Monocyte (primary cell): Measurements from ENCODE around the gene SON.

- PRO-cap, 2 experiments: no peak in any of the 2 experiments
Measured at GRCh38 chr21:32525167-32526126, 59.9 kb downstream of the TCP10L start.

DNA sequence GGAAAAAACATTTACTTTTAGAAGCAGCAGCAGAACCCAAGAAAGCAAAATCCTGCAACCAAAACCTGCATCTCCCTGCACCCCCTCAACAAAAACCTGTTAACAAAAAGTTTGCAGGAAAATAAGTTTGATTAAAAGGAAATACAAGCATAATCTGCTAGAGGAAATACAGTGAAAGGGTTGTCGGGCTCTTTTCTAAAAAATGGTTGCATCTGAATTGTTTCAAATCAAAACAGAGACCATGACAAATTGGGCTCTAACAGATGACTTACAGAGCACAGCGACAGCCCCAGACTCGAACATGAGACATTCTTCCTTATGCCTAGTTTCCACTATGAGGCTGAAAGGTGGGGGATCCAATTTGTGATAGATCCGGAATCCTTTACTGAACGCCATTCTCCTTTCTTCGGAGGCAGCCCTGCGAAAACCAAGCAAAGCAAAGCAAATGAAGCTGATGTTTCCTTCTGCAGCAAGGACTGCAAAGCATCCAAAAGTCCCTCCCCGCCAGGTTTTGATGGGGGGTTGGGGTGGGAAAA lies 1.2 kb downstream of the SYNJ1 start:
- PRO-cap, 2 experiments: no peak in any of the 2 experiments

DNA sequence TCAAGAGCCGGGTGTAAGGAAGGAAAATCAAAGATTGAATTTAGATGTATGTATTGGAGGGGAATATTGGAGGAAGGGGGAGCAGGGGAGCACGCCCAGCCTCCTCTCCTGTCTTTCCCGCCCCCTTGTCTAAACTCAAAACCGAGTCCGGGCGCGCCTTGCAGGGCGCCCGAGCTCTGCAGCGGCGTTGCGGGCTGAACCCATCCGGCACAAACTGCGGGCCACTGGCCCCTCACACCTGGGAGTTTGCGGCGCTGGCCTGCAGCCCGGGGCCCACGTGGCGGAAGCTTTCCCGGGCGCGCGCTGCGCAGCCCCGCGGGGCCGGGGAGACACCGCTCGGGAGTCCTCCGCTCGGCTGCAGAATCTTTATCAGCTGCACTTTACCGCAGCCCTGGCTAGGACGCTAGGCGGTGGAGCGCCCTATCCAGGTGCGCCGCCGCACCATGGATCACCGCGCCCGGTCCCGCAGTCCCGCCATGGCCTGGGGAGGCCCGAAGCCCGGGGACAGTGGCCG lies 6.0 kb upstream of the OLIG2 start:
- PRO-cap, 2 experiments: no peak in any of the 2 experiments

DNA sequence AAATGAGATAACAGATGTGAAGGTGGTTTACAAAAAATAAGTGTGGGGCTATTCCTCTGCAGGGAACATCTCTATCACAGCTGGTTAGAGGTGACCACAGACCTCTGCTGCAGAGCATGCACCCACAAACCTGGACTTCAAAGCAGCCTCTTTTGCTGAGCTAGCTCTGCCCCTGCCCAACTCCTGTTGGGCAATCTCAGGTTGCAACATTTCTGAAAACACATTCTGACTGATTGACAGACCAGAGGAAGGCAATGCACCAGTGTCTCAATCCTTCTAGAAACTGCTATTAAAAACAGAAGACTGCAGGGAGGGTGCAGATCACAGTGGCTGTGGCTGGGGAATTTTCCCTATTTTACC lies 10.4 kb upstream of the OLIG1 start:
- PRO-cap, 2 experiments: no peak in any of the 2 experiments

GRCh38 chr21:33071911-33072501 lies 2.1 kb downstream of the OLIG1 start:
- PRO-cap, 2 experiments: no peak in any of the 2 experiments

DNA sequence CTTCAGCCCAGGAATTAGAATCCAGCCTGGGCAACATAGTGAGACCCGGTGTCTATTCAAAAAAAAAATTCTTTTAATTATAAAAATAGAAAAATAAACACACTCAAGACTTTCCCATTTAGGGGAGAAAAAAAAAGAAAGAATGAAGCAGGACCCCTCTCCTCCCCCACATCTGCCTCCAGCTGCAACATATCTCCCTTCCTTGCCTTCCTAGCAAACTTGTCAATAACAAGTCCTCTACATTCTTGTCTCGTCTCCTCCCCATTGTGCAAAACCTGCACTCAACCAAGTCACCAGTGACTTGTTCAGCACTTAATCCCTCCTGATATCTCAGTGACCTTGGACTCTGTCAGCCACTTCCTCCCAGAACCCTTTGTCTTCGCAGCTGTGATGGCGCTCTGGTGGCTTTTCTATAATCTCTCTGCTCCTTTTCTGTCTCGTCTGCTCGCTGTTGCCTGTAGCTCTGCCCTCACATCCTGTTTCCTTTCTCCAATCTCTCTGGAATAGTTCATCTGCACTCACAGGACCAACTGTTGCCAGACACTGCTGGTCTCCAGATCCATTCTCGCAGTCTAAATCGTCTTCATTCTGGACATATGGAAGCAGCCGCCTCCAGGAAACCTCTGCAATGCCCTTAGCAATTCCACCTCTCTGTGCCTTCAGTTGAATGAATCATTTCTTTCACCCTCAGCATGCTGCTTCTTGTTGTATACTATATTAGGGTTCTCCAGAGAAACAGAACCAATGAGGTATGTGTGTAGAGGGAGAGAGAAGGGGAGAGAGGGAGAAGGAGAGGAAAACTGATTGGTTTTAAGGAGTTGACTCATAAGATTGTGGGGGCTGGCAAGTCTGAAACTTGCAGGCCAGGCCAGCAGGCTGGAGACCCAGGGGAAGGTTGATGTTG lies 17.5 kb upstream of the IFNAR2 start:
- PRO-cap, 2 experiments: no peak in any of the 2 experiments

- PRO-cap, 2 experiments: no peak in any of the 2 experiments
Measured at GRCh38 chr21:33233440-33233948, 3.8 kb downstream of the IFNAR2 start.

GRCh38 chr21:33261481-33262170 lies 4.5 kb upstream of the IL10RB start:
- PRO-cap, 2 experiments: peak in 2 of 2 experiments; most common plus-strand start chr21:33261916 (in 2); most common minus-strand start chr21:33261778 (in 2)

DNA sequence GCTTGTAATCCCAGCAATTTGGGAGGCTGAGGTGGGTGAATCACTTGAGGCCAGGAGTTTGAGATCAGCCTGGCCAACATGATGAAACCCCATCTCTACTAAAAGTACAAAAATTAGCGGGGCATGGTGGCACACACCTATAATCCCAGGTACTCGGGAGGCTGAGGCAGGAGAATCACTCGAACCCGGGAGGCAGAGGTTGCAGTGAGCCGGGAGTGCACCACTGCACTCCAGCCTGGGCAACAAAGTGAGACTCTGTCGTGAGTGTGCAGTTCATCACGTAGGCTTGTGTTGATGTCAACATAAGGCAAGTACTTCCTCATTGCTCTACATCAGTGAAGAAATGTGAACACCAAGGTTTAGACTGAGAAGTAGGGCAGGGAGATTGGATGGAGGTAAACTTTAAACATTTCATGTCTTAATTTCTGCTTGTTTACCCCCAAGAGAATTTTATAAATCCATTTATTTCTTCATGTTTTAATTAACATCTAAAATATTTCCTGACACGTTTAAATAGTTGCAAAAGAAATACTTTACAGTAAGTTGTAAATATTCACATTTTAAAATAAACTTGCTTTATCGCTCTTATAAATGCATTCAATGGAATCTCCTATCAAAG lies 38.9 kb upstream of the IFNGR2 start:
- PRO-cap, 2 experiments: peak in 2 of 2 experiments; most common plus-strand start position 362 of the sequence (in 1); most common minus-strand start position 249 of the sequence (in 2)

DNA sequence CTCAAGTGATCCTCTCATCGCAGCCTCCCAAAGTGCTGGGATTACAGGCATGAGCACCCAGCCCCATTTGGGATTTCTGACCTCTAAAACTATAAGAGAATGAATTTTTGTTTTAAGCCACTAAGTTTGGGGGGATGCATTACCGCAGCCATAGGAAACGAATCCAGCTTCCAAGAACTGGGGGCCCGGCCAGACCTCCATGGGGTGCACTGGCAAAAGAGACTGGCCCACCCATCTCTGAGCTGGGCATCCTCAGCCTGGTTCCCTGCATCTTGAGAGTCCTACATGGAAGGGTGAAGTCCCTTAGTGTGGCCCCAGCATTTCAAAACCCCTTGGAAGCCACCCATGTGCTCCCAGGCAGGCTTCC lies 9.2 kb upstream of the IFNGR2 start:
- PRO-cap, 2 experiments: peak in 1 of 2 experiments; most common minus-strand start position 267 of the sequence (in 1)

DNA sequence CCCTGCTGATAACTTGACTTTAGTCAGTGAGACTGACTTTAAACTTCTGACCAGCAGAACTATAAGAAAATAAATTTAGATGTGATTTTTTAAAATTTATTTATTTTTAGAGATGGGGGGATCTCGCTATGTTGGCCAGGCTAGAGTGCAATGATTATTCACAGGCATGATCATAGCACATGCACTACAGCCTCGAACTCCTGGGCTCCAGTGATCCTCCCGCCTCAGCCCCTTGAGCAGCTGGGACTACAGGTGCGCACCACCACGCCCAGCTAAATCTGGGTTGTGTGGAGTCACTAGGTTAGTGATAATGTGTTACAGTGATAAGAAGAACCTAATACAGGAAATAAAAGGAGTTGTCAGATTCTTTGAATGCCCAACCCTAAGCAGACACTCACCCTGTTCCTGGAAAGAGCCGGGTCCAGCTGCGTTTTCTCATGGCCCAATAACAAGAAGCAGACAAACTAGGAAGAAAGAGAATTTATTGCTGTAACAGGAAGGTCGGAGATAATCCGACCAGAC lies 8.7 kb downstream of the IFNGR2 start:
- PRO-cap, 2 experiments: peak in 1 of 2 experiments; most common plus-strand start position 279 of the sequence (in 1)

- PRO-cap, 2 experiments: no peak in any of the 2 experiments
Measured at GRCh38 chr21:33441824-33442665, 37.7 kb downstream of the TMEM50B start.

- PRO-cap, 2 experiments: no peak in any of the 2 experiments
Measured at GRCh38 chr21:33443348-33443774, 36.4 kb downstream of the TMEM50B start.

GRCh38 chr21:33480515-33480856 lies 712 bp upstream of the TMEM50B start:
- PRO-cap, 2 experiments: no peak in any of the 2 experiments

GRCh38 chr21:33492033-33492313 lies 457 bp upstream of the DNAJC28 start:
- PRO-cap, 2 experiments: no peak in any of the 2 experiments

GRCh38 chr21:33542982-33543889 lies at the start of gene SON:
Gene SON, plus strand, starts transcription at chr21:33543038.
- PRO-cap, 2 experiments: peak in 2 of 2 experiments; most common plus-strand start chr21:33543062 (in 2); most common minus-strand start chr21:33543296 (in 1)

- PRO-cap, 2 experiments: no peak in any of the 2 experiments
Measured at GRCh38 chr21:33645099-33645563, 2.8 kb downstream of the ITSN1 start.

GRCh38 chr21:33771898-33772485 lies 129.7 kb downstream of the ITSN1 start:
- PRO-cap, 2 experiments: no peak in any of the 2 experiments

DNA sequence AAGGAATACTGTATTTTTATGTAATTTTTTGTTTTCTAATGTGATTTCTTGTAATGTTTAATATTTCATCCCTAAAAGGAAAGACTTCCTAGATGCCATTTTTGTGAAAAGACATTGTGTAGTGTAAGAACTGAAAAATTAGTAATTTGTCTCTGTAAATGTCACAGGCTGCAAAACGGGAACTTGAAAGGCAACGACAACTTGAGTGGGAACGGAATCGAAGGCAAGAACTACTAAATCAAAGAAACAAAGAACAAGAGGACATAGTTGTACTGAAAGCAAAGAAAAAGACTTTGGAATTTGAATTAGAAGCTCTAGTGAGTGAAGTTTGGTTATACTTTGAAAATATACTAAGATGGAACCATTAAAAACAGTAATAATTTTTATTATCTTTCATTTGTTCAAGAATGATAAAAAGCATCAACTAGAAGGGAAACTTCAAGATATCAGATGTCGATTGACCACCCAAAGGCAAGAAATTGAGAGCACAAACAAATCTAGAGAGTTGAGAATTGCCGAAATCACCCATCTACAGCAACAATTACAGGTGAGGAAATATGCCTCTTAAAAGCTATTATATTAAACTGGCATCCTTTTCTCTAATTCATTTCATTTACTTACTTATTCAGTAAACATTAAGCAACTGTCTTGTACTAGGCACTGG lies 132.4 kb downstream of the ITSN1 start:
- PRO-cap, 2 experiments: no peak in any of the 2 experiments

DNA sequence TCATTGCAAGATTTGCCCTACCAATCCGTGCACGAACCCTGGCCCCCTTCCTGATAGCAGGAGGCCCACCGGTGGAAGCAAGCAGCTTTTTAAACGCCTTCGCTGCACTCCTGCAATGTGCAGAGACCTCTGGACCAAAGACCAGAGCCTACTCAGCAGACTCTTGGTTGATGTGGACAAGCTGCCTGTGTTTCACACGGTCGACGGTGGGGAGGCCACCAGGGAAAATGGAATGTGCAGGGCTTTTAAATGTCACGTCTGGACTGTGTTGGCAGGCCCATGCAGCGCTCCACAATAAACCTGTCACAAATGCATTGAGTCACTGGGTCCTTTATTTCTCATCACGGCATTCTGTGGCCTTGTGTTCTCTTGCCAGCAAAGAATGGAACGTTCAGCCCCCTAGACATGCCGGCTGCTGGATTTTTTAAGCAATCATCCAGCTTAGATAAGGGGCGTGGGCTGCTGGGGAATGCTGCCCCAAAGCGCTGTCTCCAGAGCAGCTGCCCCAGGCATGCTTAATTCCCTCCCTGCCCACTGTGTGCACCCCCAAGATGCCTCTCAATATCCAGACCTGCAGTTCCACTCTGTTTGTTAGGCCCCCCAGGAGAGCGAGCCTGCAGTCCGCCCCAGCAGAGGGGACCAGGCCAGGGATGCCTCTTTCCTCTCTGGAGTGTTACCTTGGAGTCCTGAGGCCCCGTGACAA lies 71.4 kb downstream of the ATP5PO start:
- PRO-cap, 2 experiments: no peak in any of the 2 experiments